ENCODE measurements around the genes CCR5 and TMIE.

DNA sequence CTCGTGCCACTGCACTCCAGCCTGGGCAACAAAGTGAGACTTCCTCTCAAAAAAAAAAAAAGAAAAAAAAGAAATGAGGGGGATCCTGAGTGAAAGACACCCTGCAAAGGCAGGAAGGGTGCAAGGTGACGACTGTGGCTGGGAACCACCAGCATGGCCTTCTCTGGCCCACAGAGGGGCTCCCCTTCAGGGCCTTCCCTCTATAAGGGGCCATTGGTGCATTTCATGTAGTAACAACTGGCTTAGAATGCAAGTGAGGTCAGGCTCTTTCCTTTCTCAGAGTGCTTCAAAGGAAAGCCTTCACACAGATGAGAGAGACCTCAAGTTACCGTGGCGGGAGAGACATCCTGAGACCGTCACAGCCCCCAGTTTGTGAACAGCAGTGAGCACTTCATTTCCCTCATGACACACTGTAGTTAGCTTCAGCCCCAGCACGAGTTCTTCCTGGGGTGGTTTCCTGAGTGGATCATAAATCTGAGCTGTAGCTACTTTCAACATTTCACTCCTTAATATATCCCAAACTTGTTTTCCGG, 96.6 kb upstream of the LIMD1 start:
- PRO-cap, 2 experiments = no peak in any of the 2 experiments

DNA sequence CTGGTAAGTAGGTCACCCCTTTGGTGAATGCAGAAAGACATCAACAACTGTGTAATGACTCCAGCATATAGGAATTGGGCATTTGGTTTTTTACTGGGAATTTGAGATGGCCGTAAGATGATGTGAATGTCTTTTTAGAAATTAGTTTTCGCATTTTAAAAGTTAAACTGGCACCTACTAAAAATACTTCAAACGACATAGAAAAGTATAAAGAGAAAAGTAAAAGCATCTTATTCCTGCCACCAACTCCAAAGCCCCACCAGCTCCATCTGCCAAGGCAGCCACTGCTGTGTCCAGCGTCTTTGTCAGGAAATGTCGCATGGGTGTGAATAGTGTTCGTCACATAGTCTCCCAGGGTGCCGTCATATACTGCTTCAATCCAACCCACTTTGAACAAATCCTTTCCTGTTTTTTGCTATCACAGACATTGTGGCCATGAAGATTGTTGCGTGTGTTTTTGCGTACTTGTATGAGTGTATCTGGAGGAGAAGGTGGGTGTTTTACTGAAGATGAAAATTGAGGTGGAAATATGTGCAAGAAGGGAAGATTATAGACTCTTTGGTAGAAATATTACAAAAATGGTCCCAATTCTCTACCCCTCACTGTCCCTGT, 25.5 kb downstream of the CCR9 start:
- PRO-cap, 2 experiments = no peak in any of the 2 experiments

DNA sequence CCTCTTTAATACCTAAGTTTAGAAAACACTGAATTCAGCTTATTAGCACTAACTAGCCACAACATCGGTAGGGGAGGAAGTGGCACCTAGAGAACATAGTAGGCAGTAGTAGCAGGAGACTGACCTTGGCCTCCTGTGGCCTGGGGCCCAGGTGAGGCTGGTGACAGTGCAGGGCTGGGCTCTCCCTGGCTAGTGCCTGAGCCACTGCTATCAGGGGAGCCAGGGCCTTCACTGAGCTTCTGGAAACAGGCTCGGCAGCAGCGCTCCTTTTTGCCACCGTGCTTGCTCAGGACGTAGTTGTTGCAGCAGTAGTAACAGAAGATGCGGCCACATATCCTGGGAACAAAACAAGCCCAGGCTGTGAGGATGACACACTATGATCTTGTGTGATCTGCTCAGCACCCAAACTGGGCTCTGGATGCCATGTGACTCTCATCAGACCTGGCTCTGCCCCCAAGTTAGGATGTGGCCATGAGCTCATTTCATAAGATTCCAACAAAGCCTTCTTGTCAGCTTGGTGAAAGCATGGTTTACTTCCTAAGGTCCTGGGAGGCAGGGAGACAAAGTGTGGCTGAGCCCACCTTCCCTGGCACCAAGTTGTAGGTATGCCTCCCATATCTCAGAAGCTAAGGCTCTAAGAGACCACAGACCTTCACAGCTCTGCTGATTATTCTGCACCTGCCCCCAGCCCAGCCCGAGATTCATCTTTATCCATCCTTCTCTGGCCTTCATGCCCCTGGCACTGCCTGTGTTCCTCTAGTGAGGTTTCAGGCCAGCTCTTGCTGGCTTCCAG, 15.2 kb downstream of the CXCR6 start:
- PRO-cap, 2 experiments = no peak in any of the 2 experiments

- PRO-cap, 2 experiments = no peak in any of the 2 experiments
Observed at GRCh38 chr3:46368501-46368986, 2.2 kb upstream of the CCR5 start.

DNA sequence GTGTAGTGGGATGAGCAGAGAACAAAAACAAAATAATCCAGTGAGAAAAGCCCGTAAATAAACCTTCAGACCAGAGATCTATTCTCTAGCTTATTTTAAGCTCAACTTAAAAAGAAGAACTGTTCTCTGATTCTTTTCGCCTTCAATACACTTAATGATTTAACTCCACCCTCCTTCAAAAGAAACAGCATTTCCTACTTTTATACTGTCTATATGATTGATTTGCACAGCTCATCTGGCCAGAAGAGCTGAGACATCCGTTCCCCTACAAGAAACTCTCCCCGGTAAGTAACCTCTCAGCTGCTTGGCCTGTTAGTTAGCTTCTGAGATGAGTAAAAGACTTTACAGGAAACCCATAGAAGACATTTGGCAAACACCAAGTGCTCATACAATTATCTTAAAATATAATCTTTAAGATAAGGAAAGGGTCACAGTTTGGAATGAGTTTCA, at the start of gene CCR5:
Gene CCR5 (plus strand): TSS at position 242 of the 450 bp plus-strand sequence.
- PRO-cap, 2 experiments = peak in 1 of 2 experiments; most common plus-strand start position 242 of the sequence (in 1)

- PRO-cap, 2 experiments = no peak in any of the 2 experiments
Observed at GRCh38 chr3:46371155-46371607, 435 bp downstream of the CCR5 start.

- PRO-cap, 2 experiments = no peak in any of the 2 experiments
Observed at GRCh38 chr3:46462526-46462880, 2.2 kb downstream of the LTF start.

DNA sequence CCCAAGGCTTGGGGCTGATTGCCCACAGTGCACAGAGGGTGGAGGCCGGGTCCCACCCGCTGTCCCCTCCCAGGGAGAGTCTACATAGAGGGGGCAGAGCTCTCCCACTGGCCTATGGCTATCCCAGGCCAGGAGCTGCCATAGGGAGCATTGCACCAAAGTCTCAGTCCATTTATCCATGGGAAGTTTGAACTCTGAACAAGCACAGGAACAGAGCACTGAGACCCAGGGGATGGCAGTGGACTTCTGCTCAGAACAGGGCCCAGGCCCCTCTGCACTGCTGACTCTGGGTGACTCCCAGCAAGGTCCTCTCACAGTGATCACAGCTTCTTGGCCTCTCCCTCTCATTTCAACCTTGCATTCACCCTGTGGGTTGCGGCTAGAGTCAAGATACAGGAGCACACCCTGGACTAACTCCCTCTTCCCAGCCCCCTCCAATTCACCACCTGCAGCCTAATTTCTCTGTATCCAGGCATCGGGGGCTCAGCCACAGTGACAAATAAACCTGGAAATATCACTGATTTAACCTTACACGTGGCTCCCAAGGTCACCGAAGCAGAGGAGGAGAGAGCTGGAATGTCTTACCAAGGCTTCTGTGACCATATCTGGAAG, 1.1 kb downstream of the RTP3 start:
- PRO-cap, 2 experiments = no peak in any of the 2 experiments

GRCh38 chr3:46545700-46546441, 20.2 kb downstream of the LRRC2 start:
- PRO-cap, 2 experiments = no peak in any of the 2 experiments

DNA sequence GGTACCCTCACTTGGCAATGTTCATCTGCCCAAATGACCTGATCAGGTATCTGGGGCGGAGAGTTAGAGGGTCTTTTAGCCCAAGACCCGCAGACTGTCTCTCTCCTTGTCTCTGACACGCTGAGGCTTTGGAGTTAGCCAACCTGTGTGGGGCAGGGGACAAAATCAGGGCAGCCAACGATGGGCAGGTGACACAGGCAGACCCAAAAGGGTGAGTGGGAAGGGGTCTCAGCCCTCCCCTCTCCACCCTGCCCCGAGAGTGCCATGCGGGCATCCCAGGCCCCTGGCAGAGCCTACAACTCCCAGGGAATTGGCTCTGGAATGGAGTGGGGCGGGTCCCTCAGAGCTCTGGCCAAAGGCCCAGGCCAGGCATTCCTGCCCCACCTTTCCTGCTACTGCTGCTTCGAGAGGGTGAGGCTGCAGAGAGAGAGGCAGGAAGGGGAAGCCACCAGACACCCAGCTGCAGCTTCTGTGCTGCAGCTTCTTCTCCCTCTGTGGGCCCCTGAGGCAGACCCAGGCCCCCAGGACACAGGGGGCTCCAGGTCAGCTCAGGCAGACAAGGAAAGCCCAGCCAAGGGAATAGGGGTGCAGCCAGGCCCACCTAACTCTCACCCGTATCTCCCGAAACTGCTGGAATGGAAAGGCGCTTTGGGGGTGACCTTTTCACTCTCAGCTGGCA, 2.8 kb downstream of the ALS2CL start:
- PRO-cap, 2 experiments = no peak in any of the 2 experiments

DNA sequence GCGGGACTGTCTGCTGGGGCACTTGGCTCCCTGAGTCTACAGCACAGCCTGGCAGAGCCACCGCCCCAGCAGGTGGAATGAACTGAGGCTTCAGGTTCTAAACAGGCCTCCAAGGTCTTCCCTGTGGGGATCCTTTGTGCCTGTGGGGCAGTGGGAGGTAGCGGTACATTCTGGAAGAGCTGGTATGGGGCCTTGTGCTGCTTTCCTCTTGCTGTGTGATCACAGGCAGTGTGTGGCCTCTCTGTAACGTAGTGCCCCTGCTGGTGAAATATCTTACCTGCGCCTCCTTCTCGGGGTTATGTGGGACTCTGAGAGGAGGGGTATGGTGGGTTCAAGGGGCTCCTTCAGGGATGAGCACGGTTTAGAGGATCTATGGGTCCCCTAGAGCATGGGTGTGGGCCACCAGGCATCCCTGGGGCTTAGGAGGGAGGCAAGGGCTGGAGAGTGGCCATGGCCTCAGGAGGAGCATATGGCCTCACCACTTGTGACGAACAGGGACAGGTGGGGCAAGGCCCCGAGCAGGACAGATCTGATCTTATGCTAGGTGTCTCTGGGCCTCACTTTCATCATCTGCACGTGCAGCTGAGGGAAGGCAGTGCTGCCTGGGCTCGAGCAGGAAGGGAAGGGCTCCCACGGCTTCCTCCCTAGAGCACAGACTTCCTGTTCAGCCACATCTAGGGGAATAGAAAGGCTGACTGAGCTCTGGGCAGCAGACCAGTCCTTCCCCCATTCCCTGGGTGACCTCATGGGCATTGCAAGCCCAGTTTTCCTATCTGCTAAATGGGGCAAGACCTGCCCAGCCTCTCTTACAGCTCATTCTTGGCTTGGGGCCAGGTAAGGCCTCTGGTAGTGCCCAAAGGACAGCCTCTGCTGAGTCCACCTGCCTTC, 1.9 kb upstream of the ALS2CL start:
- PRO-cap, 2 experiments = no peak in any of the 2 experiments

- PRO-cap, 2 experiments = no peak in any of the 2 experiments
Observed at GRCh38 chr3:46701034-46701720, at the start of gene TMIE. Gene TMIE, plus strand, starts transcription at chr3:46701392.

GRCh38 chr3:46833605-46834393, 29.4 kb downstream of the MYL3 start:
- PRO-cap, 2 experiments = no peak in any of the 2 experiments

DNA sequence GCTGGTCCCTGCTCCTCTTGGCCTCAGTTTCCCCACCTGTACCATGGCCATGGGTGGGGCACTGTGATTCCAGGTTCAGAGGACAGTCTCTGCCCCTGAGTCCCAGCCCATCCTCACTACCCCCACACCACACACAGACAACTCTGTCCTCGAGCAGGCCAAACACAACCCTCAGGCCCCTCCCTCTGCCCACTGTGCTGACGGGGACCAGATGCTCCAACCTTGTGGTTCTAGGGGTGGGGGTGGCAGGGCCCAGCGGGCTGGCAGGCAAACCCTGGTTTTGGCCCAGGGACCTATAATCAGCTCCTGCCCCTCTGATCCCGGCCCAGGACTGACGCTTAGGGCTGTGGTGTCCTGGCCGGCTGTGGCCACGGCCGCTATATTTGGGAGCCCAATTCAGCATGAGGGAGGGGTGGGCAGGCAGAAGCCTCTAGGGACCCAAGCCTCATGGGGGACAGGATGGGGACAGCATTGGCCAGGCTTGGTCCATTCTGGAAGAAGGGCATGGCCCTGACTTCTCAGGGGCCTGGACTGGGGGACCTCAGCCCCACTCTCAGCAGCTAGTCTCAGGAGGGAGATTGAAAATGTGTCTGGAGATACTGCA, 5.1 kb upstream of the MYL3 start:
- PRO-cap, 2 experiments = no peak in any of the 2 experiments

- PRO-cap, 2 experiments = no peak in any of the 2 experiments
Observed at GRCh38 chr3:46938815-46939283, 37.7 kb downstream of the CCDC12 start.

- PRO-cap, 2 experiments = no peak in any of the 2 experiments
Observed at GRCh38 chr3:46982523-46982761, 3.0 kb downstream of the NBEAL2 start.

GRCh38 chr3:46988705-46989940, 9.7 kb downstream of the NBEAL2 start:
- PRO-cap, 2 experiments = no peak in any of the 2 experiments

GRCh38 chr3:47005404-47006254, 26.2 kb downstream of the NBEAL2 start:
- PRO-cap, 2 experiments = no peak in any of the 2 experiments

- PRO-cap, 2 experiments = no peak in any of the 2 experiments
Observed at GRCh38 chr3:47006255-47007098, 27.0 kb downstream of the NBEAL2 start.

DNA sequence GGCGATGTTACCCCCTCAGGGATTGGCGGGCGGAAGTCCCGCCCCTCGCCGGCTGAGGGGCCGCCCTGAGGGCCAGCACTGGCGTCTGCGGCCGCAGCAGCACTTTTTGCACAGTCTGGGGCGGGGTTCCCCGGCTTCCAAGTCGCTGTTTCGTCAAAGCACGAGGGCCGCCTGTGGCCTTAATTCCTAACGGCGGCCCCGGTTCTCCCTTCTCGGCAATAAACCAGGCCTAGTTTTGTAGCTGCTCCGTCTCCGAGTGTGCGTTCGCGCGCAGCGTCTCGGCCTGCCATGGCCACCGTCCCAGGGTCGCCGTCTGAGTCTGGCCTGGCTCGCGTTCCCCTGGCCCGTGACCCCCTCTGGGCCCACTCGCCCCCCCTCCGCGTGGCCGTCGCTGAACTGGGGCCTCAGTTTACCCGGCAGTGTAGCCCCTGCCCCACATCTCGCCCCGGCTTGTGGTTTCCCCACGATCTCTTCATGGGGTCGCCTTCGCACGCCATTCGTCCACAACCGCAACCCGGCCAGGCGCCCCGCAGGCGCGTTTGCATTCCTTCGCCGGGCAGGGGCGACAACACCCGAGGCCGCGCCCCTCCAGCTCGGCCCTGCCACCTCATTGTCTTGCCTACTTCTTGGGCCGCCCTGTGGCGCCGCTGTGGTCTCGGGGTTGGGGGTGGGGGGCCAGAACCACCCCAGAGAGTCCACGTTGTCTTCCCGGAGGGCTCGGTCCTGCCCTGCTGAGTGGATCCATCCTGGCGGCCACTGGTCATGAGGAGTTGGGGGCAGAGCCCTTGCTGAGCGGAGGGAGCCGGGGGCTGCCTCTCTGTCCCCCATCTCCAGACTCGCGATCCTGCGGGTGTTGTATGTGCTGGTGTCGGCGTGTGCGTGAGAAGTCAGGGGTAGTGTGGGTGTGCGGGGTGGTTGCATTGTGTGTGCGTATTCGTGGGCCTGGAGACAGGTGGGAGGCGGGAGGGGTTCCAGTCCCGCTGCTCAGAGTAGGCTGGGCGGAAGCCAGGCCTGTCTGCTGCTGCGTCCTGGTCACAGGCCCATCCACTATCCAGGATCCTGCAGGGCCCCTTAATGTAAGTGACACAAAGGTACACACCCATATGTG, 30.4 kb downstream of the NBEAL2 start:
- PRO-cap, 2 experiments = peak in 2 of 2 experiments; most common plus-strand start position 102 of the sequence (in 2)

Measured in Metastatic Liver Carcinoma in the Adrenal Gland (tissue), 2 donors.